Left colon (tissue), 1 donor: ENCODE data around the genes CCDC89 and MTNR1B.

GRCh38 chr11:85660816-85661863 lies 3.8 kb downstream of the CREBZF start:
- PRO-cap = no peak

GRCh38 chr11:85685473-85686306 lies at the start of gene CCDC89:
Gene CCDC89, minus strand, starts transcription at chr11:85686195.
- PRO-cap = unidirectional peak, minus-strand start at chr11:85685505; unidirectional peak, minus-strand start at chr11:85685963

GRCh38 chr11:85756230-85756550 lies 54.8 kb downstream of the SYTL2 start:
- PRO-cap = no peak

DNA sequence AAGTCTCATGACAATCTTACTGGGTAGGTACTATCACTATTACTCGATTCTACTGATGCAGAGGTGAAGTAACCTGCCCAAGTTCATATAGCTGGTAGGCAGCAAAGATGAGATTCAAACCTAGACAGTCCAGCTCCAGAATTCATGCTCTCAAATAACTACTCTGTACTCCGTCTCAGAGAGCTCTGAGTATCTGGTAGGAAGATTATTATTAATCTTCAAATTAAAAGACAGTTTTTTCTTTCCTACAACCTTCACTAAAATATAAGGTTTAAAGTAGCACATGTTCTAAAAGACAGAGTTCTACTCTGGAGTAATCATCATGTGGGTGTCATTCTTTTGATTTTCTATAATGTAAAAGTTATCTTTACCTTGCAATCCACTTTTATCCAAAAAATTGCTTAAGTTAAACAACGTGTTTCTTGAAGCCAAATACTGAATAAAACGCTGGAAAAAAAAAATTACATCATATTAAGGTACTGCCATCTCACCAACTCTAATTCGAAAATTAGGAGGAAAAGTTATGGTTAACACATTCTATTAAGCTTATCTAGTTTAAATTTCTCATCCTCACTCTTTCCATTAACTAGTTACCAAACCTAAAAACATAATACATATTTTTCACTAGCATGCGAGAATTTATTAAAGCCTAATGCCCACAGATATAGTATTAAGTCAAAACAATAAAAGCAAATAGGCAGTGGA lies 42.8 kb downstream of the PICALM start:
- PRO-cap = no peak

DNA sequence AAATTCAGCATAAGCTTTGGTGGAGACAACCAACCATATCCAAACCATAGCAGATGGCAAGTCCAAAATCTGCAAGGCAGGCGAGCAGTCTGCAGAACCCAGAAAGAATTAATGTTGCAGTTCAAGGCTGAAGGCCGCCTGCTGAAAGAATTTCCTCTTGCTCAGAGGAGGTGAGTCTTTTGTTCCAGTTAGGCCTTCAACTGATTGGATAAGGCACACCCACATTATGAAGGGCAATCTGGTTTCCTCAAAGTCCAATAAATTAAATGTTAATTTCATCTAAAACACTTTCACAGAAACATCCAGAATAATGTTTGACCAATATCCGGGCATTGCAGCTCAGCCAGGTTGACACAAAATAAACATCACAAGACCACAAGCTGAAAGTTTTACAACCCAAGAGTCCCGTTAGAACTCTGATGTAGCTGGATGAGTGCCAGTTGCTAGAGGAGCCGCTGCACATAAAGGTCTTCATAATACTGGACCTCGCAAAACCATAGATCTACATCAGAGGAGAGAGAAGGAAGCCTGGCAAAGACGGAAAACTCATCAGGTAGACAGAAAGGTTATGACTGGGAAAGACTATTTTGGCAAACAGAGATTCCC lies 64.9 kb upstream of the EED start:
- PRO-cap = no peak

GRCh38 chr11:86183753-86184167 lies 60.8 kb upstream of the EED start:
- PRO-cap = no peak

- PRO-cap = no peak
These were observed 1.3 kb downstream of the EED start for GRCh38 chr11:86245742-86246273.

DNA sequence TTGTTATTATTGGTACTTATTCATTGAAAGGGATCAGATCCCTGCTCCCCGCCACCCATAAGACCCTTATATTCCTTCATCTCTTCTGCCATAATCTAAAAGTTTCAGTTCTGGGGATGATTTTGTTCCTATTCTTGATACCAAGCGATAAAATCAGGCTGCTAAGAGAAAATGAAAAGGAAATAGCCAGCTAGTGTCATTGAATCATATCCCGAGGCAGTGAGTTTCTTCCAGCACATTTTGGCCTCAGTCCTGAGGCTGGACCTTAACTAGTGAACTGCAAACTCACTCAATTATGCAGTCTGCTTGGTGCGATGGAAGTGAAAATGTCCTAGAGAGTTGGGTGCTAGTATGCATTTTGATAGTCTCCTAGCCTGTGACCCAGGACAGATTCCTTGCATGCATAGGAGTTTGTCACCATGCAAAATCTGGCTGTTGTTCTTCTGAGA lies 102.8 kb downstream of the CCDC81 start:
- PRO-cap = no peak

GRCh38 chr11:86628715-86629464 lies 171.5 kb upstream of the PRSS23 start:
- PRO-cap = no peak

DNA sequence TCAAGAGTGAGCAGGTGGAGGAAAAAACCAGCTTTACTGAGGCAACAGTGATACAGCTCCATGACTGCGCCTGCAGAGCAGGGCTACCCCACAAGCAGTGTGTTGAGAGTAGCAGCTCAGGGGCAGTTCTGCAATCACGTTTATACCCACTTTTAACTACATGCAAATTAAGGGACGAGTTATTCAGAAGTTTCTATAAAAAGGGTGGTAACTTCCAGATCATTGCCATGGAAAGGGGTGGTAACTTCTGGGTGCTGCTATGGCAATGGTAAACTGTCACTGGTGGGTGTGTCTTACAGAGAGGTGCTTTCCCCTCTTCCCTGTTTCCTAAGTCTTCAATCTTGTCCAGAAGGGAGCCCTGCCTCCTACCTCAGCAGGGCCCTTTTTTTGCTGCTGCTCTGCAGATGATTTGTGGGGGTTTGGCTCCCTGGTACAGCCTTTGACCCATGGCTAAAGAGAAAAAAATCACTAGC lies 98.0 kb upstream of the PRSS23 start:
- PRO-cap = no peak

GRCh38 chr11:86940500-86941047 lies 14.6 kb downstream of the FZD4 start:
- PRO-cap = no peak

- PRO-cap = no peak
These were observed 9.3 kb downstream of the FZD4 start for GRCh38 chr11:86945802-86946449.

- PRO-cap = no peak
These were observed 5.6 kb downstream of the FZD4 start for GRCh38 chr11:86949238-86950267.

- PRO-cap = no peak
These were observed 37.4 kb upstream of the TMEM135 start for GRCh38 chr11:87000119-87000942.

DNA sequence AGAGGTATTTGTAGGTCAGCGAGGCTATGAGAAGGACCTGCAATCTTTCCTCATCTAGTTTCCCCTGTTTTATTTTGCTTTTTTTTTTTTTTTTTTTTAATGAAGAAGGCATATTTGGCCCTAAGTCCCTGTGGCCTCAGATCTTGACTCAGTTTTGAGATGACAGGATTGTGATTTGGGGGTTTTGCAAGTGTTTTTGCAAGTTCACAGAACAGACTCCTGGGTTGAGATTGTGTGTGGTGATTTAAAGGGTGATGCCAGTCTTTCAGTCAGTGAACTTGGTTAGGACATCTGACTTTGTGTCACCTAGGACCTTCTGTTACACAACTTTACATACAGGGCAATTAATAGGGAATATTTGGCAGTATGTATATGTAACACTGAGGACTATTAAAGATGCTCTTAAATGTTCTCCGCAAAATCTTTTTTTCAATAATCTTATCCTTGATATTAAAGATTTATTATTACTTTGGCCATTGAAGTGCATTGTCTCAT lies 845 bp downstream of the TMEM135 start:
- PRO-cap = no peak

DNA sequence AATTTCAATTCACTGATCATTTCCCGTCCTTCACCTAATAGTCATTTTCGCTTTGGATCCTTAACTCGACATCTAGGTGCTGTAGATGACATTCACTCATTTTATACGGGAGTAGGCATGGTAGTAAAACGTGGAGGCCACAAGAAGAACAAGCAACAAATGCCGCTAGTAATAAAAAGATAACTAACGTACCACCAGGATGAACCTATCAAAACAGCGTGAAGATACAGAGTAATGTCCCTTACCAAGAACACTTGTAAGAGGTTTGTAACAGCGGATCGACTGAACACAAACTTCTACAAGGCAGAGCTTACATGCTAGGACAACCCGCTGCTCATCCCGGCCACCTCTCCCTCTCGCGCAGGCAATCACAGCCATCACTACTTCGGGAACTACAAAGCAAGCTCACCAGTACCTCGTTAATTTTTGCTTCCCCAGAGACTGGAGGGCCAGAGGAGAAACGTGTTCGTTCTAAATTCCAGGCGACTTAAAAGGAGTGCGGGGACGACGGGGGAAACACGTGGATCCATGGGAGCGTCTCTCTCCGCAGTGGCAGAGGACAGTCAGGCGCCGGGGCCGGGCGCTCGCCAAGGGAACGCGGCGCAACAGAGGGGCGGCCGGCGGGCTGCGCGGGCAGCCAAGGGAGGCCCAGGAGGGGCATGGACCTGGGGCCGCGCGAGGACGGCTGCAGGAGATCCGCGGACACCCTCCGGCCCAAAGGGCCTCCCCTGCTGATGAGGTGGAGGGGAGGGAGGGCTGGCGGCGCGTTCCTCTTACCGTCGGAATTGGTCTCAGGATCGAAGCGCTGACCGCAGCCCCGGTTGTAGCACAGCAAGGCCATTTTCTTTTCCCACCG lies 507 bp downstream of the CHORDC1 start:
- PRO-cap = no peak

GRCh38 chr11:92915445-92916005 lies 53.9 kb upstream of the MTNR1B start:
- PRO-cap = no peak

GRCh38 chr11:92969549-92969878 lies at the start of gene MTNR1B:
Gene MTNR1B, plus strand, starts transcription at chr11:92969651.
- PRO-cap = no peak

- PRO-cap = no peak
These were observed 27.6 kb upstream of the SMCO4 start for GRCh38 chr11:93570675-93571274.

DNA sequence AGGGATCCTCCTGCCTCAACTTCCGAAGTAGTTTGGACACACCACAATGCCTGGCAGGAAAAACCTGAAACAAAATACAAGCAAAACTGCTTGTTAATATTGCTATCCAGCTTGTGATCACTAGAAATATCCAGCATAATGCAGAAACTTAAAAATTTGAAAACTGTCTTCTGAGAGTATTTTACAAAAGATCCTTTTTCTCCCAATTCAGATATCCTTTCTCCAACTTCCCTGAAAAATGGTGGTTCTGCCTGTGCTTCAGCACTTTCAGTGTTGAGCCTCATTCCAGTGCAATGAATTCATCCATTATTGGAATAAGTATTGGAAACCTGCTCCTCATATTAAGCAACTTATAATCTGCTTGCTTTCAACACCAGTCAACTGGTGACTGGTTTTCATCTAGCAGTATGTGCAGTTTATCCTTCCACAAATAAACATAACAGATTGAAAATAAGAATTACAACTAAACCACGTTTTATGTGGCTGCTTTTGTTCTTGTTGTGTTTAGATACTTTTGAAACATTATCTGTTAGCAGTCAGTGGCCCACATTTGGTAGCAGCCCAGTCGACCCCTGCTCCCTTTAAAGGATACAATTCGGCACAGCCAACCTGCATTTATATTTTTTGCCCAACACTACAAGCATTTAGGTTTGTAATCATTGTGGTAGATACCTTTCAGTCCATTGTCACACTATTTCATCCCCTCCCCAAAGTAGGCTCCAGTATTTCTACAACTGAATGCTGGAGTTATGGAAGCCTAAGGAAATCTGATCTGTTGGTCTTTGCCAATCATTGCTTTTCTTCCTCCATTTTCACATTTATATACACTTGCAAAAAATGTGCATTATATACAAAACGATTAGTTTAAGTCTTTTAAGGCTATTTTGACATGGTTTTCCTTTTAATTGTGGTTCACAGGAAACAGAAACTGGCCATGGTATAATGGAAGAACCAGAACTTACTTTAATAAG lies 13.2 kb downstream of the TAF1D start:
- PRO-cap = no peak